T47D (cell line): ENCODE measurements around a stretch of chr1.

DNA sequence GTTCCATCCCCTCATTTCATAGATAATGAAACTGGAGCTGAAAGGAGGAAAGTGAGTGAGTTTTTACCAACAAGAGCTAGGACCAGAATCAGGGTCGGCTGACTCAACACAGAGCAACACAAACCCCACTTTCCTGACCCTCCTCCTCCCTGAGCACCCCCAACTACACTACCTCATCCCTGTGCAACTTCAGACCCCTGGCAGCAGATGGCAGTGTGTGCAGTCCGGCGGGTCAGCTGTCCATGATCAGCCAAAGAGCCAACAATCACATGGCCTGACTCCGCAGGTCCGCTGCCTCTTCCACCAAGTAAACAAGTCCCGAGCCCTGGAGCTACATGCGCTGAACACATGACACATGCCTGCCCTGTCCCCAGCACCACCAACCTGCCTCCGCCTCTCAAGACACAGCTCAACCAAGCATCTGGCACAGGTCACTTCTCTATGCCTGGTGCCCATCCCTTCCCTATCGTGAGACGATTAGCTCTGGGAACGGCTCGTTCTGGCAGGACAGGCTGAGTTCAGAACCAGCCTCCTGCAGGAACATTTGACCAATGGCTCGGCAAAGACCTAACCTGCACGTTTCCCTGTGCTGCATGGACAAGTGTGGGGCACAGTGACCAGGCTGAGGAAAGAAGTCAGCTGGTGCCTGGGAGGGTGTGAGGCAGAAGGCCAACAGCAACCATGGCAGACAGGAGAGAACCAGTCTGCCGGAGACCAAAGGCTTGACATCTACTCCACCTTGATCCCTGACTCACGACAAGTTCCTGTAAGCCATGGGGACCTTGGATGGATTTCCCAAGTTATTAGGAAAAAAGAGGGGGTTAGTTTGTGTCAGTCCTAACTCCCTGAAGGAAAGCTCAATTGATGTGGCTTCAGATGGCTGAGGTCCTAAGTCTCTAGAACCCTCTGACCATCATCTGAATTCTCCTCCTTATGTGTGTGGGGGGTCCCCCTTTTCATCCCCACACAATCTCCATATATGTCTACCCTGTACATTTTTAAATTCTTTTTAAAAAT lies 60.3 kb downstream of the CD46 start:
- RRBS = no CpG with 5 or more reads among the region's 16 CpGs

DNA sequence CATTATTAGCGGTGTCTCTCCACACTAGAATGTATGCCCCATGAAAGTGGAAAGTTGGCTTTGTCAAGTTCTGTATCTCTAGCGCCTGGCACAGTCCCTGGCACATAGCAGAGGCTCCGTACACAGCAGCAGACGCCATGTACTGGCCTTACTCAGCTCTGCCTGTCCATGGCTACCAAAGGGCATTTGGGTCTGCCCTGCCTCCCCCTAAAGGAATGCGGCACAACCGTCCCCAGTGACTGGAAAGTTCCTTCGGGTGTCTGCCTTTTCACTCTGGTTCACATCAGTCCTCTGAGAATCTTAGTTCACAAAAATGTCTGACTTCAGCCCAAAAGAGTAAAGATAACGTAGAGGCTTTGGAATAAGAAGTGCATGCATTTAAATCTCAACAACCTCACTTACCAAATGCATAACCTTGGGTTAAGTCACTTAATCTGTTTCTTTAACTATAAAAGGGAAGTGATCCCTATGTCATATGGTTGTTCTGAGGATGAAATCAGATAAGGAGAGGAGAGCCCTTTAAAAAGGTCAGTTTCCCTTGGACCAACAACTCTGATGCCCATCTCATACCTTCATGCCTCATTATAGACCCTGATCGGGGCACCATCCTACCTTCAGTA lies 61.1 kb downstream of the CD46 start:
- RRBS = no CpG with 5 or more reads among the region's 9 CpGs

GRCh38 chr1:207923349-207923947 lies 12.5 kb upstream of the CD34 start:
- RRBS = no CpG with 5 or more reads among the region's 10 CpGs

DNA sequence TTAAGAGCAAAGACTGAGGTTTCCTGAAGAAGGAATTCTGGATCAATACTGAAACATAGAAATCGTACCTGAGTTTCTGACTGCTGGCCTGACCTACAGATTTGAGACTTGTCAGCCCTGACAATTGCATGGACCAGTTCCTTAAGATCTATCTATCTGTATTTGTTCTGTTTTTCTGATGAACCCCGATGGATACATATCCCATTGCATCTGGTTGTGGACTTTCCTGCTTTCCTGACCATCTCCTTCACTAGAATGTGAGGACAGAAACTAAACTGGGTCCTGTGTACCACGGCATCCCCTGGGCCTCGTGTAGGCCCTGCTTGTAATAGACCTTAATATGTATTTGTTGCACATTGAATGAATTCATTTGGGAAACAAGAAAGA lies 81.6 kb upstream of the CD34 start:
- RRBS = no CpG with 5 or more reads among the region's 4 CpGs

GRCh38 chr1:208094068-208094766 lies 150.0 kb downstream of the PLXNA2 start:
- RRBS = no CpG with 5 or more reads among the region's 1 CpG

GRCh38 chr1:208141681-208142224 lies 102.4 kb downstream of the PLXNA2 start:
- RRBS = no CpG with 5 or more reads among the region's 4 CpGs

DNA sequence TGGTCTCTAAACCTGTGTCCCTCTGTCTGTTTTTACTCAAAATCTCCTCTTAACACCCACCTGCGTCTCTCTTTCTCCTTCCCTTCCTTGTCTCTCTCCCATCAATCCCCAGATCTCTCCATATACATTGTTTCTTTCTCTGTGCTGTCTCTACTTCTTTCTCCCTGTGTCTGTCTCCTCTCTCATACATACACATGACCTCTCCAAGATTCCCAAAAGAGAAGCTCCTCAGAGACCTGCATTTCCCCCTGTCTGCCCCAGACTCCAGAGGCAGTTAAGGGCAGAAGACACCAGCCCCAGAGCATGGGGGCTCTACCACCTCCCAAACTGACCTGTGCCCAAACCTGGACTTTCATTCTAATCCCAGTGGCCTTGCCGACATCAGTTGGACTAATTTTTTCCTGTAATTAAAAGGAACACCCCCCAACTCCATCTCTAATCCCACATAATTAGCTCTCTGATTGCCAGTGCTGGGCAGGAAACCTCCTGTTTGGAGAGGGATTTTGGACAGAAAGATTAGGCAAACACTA lies 85.9 kb downstream of the PLXNA2 start:
- RRBS = no CpG with 5 or more reads among the region's 2 CpGs

DNA sequence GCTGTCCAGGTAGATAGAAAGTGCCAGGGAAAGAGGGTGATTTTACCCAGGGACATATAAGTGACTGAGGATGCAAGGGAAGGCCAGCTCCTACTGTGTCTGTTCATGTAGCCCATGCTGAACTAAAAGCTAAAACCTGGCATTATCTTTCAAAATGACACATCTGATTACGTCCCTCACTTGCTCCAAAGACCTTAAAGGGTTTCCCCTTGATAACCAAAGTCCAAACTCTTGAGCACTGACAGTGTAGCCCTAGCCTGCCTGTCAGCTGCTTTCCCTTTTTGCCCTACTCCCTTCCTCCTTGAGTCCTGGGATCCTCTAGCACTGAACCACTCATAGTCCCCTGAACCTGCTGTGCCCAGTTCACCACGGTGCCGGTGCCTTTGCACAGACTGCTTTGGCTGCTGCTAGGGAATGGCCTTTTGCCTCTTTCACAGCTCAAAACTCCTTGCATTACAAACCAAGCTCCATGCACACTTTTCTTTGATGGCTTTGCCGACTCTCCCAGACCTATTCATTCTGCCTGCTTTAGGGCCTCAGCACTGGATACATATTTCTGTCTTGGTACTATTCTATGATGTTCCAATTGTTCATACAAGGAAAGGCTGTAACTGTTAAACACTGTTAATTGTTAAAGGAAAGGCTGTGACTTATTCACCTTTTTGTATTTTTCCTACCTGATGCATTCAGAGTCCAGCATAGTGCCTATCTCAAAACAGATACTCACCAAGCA lies 67.4 kb downstream of the PLXNA2 start:
- RRBS = no CpG with 5 or more reads among the region's 4 CpGs

GRCh38 chr1:208213741-208214115 lies 30.5 kb downstream of the PLXNA2 start:
- RRBS = no CpG with 5 or more reads among the region's 2 CpGs

GRCh38 chr1:208238853-208239440 lies 5.2 kb downstream of the PLXNA2 start:
- RRBS = no CpG with 5 or more reads among the region's 8 CpGs

DNA sequence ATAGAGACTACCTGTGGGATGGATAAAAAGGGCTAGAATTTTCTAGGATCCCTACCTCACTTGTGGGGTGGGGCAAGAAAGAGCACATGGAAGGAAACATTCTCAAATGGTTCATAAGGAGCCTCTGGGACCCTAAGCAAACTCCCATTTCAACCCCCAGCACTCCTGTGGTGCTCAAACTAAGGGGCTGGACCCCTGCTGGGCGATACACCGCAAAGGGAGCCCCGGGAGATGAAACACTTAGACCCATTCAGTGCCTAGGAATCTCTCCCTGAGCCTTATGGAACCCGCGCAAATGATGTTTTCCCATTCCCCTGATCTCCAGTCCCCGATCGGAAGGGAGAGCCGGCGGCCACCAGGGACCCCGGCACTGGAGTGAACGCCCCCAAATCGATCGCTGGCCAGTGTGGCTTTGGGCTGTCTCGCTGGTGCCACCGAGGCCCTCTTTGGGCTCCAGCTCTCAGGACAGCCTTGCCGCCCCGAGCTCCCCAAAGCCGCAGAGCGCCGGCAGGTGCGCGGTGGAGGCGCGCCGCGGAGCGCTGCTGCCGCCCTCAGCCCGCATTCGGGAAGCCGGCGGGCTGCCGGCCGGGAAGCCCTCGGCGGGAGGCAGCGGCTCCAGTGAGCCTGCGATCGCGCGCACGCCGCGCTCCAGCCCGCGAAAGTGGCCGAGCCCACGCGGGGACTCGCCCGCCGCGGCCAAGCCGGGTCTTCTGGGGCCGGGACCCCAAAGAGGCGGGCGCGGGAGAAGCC lies 1.2 kb downstream of the PLXNA2 start:
- RRBS = 3% methylated on average over 31 of the region's 58 CpGs

DNA sequence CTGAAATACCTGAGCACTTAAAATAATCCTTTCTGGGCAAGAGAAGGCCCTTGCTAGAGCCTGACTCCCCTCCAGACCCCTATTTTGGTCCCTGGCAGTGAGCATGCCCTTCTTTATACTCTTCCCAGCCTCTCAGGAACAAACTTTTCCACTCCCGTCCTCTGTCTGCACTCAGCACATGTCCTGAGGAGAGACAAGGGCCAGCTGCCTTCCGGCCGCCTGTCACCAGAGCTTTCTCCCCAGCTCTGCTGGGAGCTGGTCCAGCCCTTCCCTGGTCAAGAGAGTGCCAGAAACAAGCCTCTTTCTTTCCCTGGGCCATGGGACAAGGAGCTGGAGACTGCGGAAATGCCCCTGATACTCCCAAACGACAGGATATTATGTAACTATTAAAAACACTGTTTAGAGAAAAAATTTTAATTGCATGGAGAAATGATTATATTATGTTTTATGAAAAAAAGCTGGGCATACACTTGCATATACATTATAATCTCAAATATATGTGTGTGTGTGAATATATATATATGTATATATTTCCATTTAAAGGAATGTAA lies 10.4 kb downstream of the LAMB3 start:
- RRBS = no CpG with 5 or more reads among the region's 5 CpGs

DNA sequence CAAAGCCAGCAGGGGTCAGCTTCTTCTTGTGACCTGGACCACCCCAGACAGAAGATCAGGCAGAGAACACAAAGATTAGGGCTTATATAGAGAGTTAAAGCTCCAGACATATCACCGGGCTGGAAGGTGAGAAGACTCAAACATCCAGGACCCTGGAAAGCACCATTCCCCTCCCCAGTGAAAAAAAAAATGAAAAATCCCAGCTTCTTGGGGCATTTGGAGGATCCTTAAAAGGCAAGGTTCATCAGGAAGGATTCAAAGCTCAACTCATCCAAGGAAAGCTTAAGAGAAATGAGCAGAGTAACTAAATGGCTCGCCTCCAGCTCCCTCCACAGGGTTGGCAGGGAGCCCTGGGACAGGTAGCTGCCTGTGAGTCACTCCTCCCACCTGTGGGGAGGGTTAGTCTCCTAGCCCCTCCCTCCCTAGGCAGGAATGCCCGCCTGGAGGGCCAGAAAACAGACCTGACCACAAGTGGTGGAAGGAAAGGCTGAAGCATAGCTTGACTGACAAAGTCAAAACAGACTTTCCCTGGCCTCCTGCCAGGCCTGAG lies 624 bp upstream of the LAMB3 start:
- RRBS = no CpG with 5 or more reads among the region's 3 CpGs

- RRBS = no CpG with 5 or more reads among the region's 10 CpGs
Measured at GRCh38 chr1:209655581-209656378, 3.6 kb upstream of the LAMB3 start.

- RRBS = no CpG with 5 or more reads among the region's 5 CpGs
Measured at GRCh38 chr1:209765865-209766546, 10.2 kb downstream of the TRAF3IP3 start.

DNA sequence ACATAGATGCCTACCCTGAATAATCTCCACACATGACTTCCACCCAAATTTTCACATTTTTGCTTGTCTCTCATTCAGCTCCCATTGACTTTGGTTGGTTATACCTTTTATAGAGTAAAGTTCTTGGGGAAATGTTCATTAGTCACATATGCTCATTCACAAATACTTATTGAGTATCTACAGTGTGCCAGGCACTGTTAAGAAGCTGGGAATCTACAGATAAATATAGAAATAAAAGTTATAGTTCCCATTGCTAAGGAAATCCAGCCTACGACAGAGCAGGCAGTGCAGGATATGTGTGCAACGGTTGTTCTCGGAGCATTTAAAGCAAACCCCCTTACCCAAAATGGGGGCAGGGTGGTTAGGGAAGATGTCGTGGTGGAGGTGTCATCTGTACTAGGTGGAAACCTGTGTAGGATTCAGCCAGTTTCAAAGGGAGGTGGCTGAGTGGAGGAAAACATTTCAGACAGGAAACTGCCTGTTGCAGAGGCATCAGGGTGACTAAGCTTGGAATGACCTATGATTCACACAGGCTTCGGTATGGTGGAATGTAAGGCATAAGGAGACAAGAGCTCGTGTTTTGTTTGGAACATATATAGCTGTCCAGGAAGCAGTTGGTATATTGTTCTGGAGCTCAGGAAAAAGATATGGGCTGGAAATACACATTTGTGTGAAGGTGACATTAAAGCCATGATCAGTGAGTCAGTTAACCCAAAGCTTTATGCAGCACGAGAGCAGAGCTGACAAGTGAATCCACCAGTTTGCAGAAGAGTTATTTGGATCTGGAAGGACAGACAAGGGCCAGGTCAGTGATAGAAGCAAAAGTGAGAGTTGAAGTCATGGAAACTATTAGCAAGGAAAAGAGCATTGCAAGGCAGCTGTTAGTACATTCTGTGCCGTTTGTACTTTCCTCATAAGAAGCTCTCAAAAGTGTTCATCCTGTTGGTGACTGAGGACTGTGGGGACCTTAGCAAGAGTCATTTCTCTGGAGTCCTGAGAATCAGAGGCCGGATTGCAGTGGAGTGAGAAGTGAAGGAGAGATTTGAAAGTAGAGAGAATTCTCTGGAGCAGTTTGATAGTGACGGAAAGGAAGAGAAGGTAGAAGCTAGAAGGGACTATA lies 12.1 kb downstream of the UTP25 start:
- RRBS = no CpG with 5 or more reads among the region's 10 CpGs

DNA sequence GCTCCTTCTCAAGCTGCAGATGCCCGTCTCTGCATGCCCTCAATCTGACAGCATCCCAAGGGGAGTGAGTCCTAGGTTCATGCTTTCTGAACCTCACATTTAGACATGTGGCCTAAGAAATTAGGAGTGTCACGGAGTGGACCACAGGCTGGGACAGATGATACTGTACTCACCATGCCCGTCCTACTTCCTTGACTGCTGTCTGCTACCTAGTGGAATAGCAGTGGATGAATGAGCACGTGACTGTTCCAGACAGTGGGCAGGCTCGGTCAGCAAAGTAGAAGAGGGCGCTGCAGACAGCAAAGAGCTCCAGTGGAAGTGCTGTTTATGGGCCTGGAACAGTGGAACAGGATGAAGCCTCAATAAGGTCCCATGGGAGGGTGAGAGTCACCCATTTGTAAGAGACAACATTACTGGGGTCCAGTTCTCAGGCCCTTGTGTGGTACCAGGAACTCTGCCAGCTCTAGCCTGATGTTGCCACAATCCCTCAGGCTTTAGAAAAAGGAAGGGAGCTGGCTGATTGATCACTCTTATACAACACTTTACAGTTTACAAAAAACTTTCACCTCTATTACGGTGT lies 25.4 kb downstream of the SERTAD4 start:
- RRBS = no CpG with 5 or more reads among the region's 7 CpGs

DNA sequence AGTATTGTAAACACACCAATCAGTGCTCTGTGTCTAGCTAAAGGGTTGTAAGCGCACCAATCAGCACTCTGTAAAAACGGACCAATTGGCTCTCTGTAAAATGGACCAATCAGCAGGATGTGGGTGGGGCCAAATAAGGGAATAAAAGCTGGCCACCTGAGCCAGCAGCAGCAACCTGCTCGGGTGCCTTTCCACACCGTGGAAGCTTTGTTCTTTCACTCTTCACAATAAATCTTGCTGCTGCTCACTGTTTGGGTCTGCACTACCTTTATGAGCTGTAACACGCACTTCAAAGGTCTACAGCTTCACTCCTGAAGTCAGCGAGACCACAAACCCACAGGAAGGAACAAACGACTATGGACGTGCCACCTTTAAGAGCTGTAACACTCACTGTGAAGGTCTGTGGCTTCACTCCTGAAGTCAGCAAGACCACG lies 30.2 kb upstream of the RCOR3 start:
- RRBS = no CpG with 5 or more reads among the region's 9 CpGs

- RRBS = no CpG with 5 or more reads among the region's 16 CpGs
Measured at GRCh38 chr1:211257870-211258614, 1.1 kb upstream of the RCOR3 start.